Measurements from ENCODE around the genes ARHGEF39, TPM2, SPAG8, GNE and RNF38.

GRCh38 chr9:35664870-35665618 is at the start of gene ARHGEF39:
TSS of gene ARHGEF39 (minus strand) at chr9:35665195.
- PRO-cap = no peak
- RAMPAGE, long total RNA = no peak
- RRBS = 2% methylated on average over 39 of the region's 53 CpGs

DNA sequence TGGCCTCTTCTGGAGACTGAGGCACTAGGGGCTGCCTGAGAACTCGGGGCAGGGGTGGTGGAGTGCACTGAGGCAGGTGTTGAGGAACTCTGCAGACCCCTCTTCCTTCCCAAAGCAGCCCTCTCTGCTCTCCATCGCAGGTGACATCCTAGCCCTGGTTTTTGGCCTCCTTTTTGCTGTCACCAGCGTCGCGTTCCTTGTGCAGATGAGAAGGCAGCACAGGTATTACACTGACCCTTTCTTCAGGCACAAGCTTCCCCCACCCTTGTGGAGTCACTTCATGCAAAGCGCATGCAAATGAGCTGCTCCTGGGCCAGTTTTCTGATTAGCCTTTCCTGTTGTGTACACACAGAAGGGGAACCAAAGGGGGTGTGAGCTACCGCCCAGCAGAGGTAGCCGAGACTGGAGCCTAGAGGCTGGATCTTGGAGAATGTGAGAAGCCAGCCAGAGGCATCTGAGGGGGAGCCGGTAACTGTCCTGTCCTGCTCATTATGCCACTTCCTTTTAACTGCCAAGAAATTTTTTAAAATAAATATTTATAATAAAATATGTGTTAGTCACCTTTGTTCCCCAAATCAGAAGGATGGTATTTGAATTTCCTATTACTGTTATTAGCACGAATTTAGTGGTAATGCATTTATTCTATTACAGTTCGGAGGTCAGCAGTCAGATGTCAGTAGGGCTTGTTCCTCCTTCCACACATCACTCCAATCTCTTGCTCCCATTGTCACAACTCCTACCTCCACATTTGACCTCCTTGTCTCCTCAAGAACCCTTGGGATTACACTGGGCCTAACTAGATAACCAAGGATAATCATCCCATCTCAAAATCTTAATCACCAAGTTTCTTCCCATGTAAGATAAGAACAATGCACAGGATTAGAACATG is 7.1 kb downstream of the CA9 start:
- PRO-cap = no peak
- RAMPAGE, long total RNA = no peak
- RRBS = no CpG with 5 or more reads among the region's 11 CpGs

DNA sequence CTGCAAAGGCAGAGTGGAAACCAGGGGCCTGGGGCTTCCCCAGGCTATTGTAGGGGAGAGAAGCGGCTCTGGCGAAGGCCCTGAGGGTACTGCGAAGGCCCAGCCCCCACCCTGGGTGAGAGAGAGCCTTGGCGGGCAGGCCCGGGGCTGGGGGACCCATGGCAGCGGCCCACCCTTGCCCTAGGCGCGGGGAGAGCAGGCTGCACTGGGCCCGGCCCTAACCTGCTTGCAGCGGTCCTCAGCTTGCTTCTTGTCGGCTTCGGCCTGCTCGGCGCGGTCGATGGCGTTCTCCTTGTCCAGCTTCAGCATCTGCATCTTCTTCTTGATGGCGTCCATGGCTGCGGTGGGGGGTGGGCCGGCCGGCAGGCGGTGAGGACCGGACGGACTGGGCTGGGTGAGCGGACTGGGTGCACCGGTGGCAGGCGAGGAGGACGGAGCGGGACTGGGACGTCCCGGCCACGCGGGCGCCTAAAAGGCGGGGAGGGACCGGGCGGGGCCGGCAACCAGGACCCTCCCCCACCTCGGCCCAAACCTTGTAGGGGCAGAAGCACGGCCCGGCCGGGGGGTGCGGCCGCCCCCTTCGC is at the start of gene TPM2:
Gene TPM2, minus strand, starts transcription at position 444 of the 584 bp plus-strand sequence.
- PRO-cap = bidirectional peak, plus-strand start outside the sequence, minus-strand start at position 444 of the sequence
- RAMPAGE, long total RNA = no peak
- RRBS = 23% methylated on average over 17 of the region's 45 CpGs

DNA sequence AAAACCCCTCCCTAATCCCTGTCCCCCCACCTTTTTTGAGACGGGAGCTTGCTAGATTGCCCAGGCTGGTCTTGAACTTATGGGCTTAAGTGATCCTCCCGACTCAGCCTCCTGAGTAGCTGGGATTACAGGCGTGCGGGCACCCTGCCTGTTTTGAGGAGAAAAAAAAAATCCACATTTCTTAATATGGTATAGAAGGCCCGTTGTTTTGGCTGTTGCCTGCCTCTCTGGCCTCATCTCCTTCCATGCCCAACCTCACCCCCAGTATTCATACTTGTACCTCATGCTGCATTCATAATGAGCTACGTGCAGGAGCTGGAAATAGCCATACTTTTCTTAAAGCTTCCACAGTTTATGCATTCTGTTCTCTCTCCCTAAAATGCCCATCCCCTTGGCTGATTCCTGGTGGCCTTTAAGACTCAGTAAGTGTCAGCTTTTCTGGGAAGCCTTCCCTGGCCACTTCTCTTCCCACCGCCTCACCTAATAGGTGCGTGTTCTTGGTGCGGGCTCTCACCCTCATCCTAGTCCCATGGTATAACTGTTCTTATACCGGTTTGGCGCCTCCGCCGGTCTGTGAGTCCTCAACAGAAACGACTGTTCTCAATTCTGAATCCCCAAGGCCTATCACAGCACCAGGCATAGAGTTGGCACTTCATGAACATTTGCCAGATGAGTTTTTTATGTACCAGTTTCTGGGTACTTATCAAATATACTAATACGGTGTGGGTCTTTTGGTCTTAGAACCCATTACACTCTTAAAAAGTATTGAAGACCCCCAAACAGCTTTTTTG is 2.1 kb upstream of the TPM2 start:
- PRO-cap = no peak
- RAMPAGE, long total RNA = no peak
- RRBS = no CpG with 5 or more reads among the region's 15 CpGs

DNA sequence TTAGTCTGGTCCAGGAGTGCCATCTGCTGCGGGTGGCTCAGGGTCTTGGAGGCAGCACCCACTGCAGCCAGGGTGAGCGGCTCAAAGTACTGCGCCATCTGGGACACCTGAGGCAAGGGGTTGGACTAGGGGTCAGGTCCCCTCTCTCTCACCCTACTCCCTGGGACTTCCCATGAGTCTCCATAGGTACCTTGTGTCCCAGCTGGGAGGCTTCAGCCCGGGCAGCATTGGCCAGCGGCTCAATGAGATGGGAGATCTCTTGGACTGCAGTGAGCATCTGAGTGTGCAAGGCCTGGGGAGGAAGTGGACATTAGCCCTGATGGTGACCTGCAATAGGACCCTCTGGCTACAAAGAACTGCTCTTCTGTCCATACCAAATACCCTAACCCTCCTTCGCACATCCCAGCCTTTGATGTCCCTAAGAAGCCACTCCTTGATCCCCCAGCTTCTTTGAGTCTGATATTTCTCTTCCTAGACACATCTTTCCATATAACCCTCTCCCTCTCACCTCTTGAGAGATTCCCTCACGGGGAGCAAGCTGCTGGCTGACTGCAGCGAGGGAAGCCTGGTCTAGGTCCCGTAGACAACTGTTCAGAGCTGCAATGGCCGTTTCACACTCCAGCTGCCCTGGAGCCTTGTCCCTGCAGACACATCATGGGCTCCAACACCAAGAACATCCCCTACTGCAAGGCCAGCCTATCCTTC is 16.7 kb upstream of the TPM2 start:
- PRO-cap = no peak
- RAMPAGE, long total RNA = no peak
- RRBS = no CpG with 5 or more reads among the region's 10 CpGs

GRCh38 chr9:35752521-35753284 is 1.4 kb downstream of the MSMP start:
- PRO-cap = no peak
- RAMPAGE, long total RNA = no peak
- RRBS = no CpG with 5 or more reads among the region's 10 CpGs

DNA sequence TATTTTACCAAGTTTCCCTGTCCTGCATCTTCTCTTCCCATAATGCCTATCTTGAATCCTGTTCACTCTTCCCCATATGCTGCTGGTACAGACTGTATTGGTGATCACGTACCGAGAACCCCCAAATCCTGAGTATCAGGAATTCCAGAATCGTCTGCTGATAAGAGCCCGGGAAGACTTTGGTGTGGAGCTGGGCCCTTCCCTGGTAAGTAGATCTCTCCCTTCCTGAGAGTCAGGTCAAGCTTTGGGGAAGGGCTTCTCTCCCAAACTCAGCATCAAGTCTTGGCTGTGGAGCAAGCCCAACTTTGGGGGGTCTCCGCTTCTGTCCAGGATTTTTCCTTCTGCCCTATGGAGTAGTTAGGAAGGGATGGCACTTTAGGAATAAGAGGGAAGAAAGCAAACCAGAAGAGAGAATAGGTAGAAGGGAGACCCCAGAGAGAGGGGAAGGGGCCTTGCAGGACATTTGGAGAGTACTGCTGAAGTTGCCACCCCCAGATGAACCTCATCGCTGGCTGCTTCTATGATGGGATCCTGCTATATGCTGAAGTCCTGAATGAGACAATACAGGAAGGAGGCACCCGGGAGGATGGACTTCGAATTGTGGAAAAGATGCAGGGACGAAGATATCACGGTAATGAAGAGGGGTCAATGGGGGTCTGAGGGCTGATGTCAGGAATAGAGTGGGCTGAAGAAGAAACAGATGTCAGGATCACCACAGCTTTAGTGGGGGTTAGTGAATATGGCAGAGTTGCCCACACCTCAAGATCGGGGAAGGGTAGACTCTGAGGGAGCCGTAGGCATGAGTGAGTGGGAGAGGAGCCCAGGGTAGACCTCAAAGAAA is 8.4 kb downstream of the NPR2 start:
- PRO-cap = no peak
- RAMPAGE, long total RNA = no peak
- RRBS = no CpG with 5 or more reads among the region's 12 CpGs

DNA sequence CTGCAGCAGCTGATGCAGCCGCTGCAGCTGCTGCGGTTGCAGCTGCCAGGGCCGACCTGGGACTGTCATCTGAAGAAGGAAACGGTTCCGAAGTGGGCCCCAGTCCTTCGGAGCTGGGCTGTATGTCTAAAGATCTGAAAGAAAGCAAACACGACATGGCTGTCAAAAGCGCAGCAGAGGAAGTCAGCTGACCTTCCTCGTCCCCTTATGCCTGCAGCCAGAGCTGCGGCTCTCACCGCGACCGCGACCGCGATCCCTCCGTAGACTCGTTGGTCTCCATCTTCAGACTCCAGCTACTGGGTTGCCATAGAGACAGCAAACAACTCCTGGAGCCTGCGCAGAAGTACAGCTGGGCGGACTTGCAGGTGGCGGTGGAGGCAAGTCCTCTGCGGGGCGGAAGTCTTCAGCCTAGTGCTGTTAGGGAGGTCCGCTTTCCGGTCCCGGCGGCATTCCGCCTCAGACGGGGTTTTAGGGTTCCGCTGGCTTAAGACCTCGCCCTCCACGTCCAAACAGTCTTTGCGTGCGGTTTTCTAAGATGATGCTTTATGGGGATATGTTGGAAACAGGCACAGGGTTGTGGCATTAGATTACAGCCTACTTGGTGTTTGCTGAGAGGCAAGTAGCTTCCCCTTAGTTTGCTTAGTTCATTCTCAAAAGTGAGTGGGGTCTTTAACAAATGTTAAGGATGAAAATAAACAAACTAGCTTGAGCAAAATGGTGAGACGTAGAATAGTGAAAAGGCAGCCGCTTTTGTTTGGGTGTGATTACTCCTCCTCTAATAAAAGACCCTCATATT is at the start of gene SPAG8:
Gene SPAG8, minus strand, starts transcription at position 395 of the 796 bp plus-strand sequence.
- PRO-cap = bidirectional peak, plus-strand start at position 459 of the sequence, minus-strand start at position 268 of the sequence
- RAMPAGE, long total RNA = start-site peak on the minus strand centred at position 304 of the sequence, 47 bp wide, 124 and 20 reads in 2 replicates
- RRBS = no CpG with 5 or more reads among the region's 36 CpGs

DNA sequence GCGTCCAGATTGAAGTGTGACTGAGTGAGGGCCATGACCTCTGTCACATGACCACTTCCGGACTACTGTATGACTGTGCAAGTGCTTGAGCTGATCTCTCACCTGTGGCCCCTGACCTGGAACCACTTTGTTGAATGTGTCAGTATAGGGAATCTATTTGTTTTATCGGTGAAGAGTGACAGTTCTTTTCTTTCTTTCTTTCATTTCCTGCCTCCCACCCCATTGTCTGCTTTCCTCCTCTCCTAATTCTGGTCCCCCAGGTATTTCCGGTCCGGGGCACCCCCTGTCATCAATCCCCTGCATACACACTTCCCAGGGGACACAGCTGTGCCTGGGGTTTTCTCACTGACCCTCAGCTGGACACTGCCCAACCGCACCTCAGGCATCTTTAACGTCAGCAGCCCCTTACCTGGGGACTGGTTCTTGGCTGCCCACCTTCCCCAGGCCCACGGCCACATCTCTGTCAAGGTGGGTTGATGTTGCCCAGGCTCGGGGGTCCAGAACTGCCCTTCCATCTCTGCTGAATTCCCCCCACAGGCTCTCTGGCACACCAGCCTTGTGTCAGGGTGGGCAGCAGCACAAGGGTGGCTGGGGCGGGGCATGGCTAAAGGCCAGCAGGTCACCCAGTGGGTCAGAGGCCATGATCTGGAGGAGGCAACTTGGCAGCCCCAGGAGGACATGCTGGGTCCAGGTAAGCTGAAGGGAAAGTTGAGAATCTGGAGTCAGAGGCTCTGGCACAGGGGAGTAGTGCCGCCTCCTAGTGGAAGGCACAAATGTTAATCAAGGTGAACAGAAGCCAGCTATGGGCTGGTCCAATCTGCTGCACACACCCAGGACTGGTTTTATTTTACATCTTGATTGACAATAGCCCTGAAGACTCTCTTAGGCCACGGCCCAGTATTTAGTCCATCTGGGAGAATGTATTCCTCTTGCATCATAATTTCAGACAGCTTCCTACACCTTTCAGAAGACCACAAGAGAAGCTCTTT is 6.0 kb downstream of the TMEM8B start:
- PRO-cap = no peak
- RAMPAGE, long total RNA = no peak
- RRBS = no CpG with 5 or more reads among the region's 12 CpGs

DNA sequence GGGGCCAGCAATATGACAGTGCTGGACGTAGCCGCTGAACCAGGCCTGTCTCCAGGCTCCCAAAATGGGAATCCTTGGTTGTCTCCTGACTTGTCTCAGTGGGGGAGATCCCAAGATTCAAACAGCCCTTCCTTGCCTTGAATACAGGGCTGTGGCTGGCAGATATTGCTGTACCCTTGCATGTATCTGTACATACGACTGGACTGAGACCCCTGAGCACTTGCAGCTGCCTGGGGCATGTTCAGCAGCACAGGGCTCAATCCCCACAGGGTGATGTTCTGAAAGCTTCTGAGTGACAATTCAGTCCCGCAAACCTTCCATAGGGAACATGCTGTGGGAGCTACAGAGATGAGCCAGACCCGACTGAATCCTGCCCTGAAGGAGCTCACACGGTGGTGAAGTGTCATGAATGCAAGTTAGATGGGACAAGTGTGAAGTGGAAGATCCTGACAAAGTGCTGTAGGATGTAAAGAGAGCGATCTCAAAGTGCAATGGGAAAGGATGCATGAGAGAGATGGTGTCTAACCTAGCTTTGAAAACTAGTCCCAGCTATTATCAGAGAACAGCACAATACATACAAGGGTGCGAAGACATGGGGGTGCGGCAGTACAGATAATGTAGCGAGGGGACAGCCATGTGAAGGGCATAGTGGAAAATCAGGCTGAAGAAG is 13.2 kb downstream of the OR13J1 start:
- PRO-cap = no peak
- RAMPAGE, long total RNA = no peak
- RRBS = no CpG with 5 or more reads among the region's 10 CpGs

- PRO-cap = no peak
- RAMPAGE, long total RNA = no peak
- RRBS = no CpG with 5 or more reads among the region's 3 CpGs
These were observed 10.0 kb downstream of the SPAAR start for GRCh38 chr9:35919108-35919887.

DNA sequence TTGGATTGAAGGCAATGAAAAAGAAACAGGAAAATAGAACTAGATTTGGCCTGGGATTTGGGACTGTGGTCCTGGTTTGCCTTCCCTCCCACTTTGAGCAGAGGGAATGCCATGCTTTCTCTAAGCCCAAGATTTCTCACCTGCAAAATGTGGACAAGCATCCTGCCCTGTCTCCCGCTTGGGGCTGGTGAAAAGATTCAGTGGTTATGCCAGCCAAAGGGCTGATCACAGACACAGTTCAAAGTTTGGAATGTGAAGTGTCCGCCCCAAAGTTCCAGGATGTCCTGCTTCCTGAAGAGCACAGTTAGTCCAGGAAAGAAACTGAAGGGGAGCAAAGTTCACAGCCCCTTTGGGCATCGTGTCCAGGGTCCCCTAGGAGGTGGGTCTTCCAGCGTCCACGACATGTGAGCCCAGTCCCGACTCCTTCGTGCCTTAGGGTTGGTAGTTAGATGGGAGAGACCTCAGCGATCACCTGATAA is 19.9 kb downstream of the SPAAR start:
- PRO-cap = no peak
- RAMPAGE, long total RNA = no peak
- RRBS = no CpG with 5 or more reads among the region's 8 CpGs

DNA sequence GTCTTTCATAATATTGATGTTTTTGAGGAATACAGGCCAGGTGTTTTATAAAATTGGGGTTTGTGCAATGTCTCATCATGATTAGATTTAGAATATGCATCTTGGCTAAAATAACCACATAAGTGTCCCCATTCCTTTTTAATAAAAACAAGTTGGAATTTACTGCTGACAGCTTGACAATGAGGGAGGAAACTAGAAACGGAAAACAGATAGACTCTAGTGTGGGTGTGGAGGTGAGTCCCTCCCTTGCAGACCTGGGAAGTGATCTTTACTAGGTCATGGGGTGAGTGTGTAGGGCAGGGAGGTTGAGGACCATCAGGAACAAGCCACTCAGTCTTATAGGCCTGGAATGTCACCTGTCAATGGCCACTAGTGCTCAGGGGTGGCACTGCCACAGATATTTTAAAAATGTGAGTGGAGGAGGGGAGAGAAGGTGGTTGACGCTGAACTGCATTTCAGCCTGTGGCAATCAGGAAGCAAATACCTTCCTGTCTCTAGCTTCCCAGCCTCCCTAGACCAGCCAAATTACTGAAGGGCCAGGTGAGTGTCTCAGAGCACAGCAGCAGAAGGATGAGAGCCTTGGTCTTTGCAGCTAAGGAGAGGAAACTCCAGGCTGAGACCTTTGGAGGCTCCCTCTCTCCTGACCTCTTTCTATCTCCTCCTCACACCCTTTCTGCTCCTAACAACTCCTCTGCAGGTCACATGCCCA is 9.0 kb downstream of the OR2S2 start:
- PRO-cap = no peak
- RAMPAGE, long total RNA = no peak
- RRBS = no CpG with 5 or more reads among the region's 2 CpGs

DNA sequence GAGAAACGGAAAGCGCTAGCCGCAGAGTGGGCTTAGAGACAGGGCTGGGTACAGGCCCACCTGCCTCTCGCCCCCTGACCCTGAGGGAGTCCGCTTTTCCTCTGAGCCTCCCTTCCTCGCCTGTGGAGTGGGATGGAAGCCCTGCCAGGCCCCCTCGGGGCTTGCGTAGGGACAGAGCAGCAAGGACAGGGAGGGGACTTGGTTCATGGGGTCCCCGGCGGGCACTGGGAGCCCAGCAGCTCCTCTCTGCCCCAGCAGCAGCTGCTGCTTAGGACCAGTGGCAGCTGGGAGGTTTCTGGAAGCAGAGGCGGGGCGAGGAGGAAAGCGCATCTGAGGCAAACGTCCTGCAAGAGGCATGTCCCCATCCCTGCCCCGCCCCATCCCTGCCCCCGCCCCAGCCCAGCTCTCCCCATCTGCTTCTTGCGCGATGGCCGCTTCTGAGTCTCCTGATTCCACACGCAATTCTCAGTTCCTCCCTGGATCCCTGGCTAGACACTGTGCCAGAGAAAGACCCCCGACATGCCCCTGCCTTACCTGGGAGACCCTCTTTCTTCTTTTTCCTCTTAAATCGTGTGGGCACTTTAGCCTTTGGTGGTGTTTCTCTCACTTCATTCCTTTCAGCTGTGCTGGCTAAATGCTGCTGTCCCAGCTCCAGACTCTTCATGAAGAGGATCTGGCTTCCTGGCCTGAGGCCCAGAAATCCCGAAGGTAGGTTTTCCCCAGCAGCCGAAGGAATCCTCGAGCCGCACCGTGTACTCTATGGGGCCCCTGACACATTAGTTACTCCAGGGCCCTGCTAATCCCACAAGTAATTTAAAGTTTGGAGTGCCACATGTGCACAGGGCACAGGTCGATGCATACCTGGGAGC is 4.3 kb upstream of the OR2S2 start:
- PRO-cap = no peak
- RAMPAGE, long total RNA = no peak
- RRBS = no CpG with 5 or more reads among the region's 28 CpGs

DNA sequence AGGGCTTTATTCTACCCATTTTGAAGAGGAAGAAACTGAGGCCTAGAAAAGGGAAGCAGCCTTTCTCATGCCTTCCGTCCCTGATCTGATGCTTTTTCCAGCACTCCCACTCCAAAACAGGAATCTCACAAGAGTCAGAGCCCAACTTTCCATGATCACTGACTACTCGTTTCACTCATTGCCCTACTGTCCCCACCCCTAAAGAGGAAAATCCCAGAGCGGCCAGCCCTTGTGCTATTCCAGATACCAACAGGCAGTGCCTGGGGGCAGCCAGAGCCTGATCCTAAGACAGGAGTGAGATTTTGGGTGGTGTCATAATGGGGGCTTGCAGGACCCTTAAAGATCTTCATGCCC is 16.1 kb upstream of the CCIN start:
- PRO-cap = no peak
- RAMPAGE, long total RNA = no peak
- RRBS = no CpG with 5 or more reads among the region's 3 CpGs

DNA sequence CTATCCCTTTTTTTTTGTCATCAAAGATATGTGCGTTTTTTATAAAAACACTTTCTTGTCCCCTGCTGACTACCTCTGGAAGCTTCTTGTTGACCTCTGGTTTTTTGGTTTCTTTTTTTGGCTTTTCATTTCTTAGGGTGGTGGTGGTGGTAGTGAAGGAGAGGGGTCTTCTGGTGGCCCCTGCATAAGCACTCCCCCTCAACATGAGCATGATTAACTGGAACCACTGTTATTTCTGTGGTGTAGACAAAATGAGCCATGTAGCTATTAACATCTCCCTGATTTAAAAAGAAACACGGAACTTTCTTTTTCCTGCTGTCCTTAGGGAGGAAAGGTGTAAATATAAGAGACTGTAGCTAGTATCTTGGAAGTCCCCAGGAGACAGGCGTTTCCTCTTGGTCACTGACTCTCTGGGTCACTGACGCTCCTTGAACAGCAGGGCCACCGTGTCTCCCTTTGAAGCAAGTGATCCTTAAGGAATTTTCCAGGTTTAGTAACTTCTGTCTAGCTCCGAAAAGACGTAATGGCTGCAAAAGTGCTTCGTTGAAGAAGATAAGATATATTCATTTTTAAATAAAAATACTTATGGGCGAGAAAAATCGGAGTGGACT is 881 bp upstream of the CLTA start:
- PRO-cap = no peak
- RAMPAGE, long total RNA = no peak
- RRBS = no CpG with 5 or more reads among the region's 10 CpGs

- PRO-cap = bidirectional peak, plus-strand start at chr9:36258599, minus-strand start at chr9:36258448
- RAMPAGE, long total RNA = no peak
- RRBS = 2% methylated on average over 11 of the region's 76 CpGs
These were observed at the start of gene GNE for GRCh38 chr9:36258273-36259315. TSS of gene GNE (minus strand) at chr9:36258448.

GRCh38 chr9:36400167-36401126 is at the start of gene RNF38:
TSS of gene RNF38 (minus strand) at chr9:36400269.
- PRO-cap = bidirectional peak, plus-strand start at chr9:36400338, minus-strand start at chr9:36400431; bidirectional peak, plus-strand start at chr9:36400742, minus-strand start at chr9:36400526; bidirectional peak, plus-strand start at chr9:36401018, minus-strand start at chr9:36400964
- RAMPAGE, long total RNA = no peak
- RRBS = under 1% methylated on average over 79 of the region's 116 CpGs

DNA sequence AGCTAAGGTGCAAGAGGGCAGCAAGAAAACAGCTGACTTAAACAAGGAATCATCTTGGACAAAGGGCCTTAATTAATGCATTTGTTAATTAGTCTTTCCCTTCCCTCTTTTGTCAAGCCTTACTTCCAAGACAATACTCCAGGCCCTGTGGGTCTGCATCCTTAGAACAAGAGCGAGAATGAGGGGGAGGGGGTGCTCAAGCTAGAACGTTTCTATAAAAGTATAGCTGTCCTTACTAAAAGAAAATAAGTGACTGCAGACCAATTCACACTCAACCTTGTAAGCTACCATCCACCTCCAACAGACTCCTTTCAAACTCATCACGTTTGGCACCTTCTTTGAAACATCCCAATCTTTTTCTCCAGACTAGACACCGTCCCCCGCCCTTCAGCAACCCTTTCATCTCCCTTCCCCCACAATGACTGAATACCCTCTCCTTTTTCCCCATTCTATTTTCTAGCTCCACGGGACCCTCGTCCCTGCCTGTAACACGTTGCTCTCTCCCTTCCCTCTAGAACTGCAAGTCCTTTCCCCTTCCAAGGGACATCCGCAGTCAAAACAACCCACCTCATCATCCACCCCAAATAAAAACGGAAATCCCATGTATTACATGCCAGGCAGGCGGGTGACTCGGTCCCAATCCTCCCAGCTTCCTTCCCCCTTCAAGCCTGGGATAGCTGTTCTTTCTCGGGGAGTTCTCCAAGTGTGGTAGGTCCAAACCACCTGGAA is 85.8 kb upstream of the RNF38 start:
- PRO-cap = no peak
- RAMPAGE, long total RNA = no peak
- RRBS = no CpG with 5 or more reads among the region's 13 CpGs

DNA sequence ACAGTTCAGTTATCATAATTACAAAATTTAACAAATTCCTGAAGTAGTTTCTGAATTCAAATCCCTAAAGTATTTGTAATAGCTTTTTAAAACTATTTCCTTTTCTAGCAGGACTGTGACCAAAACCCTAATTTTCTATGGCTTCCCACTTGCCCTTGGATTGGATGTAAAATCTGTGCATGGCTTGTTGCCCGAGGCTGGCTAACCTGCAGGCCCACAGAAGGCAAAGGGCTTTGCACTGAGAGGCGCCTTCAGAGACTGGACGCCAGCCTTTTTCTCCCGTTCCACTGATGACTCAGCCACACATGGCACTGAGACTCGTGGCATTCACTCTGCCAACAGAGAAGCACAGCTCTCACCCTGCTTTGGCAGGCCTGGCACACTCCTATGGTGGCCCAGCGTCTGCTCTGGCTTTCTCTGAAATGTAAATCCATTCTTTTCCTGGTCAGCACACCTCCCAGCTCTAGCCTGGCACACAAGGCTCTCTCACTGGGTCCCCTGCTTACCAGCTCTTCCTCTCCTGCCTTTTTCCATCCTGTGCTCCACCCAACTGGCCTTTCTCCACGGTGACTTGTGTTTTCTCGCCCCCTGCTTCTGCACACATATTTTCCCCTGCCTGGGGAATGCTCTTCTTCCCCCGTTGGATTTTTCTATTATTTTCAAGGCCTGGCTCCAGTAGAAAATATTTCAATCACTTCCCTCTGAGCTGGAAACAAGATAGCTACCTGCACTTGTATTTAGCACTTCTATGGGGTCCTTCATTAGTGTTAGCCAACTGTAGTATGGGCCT is 5.9 kb upstream of the MELK start:
- PRO-cap = no peak
- RAMPAGE, long total RNA = no peak
- RRBS = no CpG with 5 or more reads among the region's 9 CpGs